Osteocyte (in vitro differentiated cells): ENCODE measurements around a stretch of chr3.

DNA sequence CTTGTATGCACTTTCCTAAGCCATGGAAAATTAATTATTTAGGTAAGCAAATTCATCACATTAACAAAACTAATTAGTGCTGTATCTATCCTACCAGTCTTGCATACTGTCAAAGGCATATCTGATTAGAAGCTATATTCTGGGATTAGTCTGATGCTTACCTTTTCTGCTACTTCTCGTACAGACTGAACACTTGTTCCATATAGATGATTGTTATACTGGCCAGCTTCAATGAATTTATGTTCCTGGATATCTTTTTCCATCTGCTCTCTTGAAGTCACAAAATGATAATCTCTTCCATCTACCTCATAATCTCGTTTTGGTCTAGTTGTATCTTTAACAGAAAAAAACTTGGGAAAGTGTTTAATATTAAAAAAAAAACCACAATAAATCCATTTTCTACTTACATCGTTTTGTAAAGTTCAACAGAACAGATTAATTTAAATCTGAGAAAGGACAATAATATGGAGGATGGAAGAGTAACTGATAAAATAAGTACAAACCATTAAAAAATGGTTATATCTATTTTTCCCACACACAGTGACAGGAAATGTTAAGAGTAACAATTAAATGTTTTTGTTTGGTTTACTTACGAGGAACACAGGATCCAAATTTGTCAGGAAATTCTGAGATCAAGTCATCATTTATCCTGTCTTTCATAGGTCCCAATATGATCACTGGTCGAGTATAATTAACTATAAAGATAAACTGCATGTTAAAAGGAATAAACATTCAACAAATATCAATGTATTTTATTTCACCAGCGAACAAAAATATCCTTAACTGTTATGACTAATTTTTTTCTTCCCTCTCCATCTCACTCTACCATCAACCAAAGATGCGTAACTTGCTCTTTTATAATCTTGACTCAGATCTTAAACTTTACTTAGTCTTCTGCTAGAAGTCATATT, 35.8 kb upstream of the MELTF start:
- PRO-cap = no peak

GRCh38 chr3:197069097-197069436, 39.5 kb upstream of the MELTF start:
- PRO-cap = no peak

- PRO-cap = no peak
Observed at GRCh38 chr3:197309355-197310468, 11.3 kb upstream of the DLG1 start.

- PRO-cap = no peak
Observed at GRCh38 chr3:197394433-197395423, 96.3 kb upstream of the DLG1 start.

DNA sequence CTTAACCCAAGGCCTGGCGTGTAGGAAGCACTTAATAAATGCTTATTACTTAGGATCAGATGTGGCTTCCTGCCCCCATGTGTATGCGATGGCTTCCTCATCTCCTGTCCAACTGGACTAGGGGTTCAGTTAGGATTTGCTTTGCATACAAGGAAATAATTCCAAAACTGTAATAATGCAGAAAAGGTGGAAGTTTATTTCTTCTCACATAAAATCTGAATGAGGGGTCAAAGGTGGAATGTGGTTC, 54.6 kb downstream of the BDH1 start:
- PRO-cap = no peak

DNA sequence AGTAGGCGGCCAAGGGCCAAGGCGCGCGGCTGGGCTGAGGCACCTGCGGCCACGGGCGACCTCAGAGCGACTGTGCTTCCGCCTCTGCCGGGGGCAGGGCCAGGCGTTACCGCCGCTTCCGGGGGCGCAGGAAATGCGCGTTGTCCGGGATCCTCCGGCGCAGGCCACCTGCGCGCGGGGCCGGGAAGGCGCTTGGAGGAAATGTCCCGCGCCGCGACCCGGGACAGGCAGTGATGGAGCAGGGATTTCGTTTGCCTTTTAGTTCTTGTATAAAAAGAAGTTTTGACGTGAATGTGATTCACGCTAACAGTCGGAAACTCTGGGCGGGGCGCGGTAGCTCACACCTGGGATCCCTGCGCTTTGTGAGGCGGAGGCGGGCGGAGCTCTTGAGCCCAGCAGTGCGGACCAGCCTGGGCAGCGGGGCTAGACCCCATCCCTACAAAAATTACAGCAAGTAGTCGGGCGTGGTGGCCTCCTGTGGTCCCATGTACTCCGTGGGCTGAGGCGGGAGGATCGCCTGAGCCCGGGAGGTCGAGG, 81.9 kb downstream of the RUBCN start:
- PRO-cap = no peak

- PRO-cap = no peak
Observed at GRCh38 chr3:197749045-197749597, 562 bp upstream of the FYTTD1 start.

DNA sequence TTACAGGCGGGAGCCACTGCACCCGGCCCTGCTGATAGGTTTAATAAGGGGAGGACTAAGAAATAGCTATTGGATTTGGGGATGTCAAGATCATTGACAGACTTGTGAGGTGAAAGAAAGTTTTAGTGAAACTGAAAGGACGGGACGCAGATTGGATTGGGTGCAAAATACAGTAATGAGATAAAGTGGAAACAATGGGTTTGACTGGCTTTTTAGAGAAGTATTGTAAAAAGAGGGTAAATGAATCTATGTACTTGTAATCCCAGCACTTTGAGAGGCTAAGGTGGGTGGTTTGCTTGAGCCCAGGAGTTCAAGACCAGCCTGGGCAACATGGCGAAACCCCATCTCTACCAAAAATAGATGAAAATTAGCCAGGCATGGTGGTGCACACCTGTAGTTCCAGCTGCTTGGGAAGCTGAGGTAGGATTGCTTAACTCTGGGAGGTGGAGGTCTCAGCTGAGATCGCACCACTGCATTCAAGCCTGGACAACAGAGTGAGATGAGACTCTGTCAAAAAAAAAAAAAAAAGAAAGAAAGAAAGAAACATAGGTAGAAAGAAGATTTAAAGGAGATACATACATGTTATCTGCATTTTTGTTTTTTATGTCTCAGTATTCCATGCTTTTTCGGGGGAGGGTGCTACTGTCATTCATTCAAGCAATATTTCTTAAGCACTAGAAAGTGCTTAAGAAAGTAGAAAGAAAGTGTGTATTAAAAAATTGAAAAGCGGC, 54.0 kb downstream of the LRCH3 start:
- PRO-cap = no peak

- PRO-cap = no peak
Observed at GRCh38 chr3:198042120-198042468, 82.1 kb downstream of the LMLN start.